Skeletal muscle satellite cell (primary cell): Measurements from ENCODE around the gene TPBG.

- CAGE, long polyA plus RNA = no peak
Observed at GRCh38 chr6:75143209-75143599, 62.6 kb downstream of the COL12A1 start.

GRCh38 chr6:75208765-75209547 lies 3.1 kb upstream of the COL12A1 start:
- CAGE, long polyA plus RNA = no peak

- CAGE, long polyA plus RNA = no peak
Observed at GRCh38 chr6:75749500-75749994, 508 bp downstream of the MYO6 start.

- CAGE, long polyA plus RNA = no peak
Observed at GRCh38 chr6:76441734-76442405, 369.4 kb upstream of the IMPG1 start.

DNA sequence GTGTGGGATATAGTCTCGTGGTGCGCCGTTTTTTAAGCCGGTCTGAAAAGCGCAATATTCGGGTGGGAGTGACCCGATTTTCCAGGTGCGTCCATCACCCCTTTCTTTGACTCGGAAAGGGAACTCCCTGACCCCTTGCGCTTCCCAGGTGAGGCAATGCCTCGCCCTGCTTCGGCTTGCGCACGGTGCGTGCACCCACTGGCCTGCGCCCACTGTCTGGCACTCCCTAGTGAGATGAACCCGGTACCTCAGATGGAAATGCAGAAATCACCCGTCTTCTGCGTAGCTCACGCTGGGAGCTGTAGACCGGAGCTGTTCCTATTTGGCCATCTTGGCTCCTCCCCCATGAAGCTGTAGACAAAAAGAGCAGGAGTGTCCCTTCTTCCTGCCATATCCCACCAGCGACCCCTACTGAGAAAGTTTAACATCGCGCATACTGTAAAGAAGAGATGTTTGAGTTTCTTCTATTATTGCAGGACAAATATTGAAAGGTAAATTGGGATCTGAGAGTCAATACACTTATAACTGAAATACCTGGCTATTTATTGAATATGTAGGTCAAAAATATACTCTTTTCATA lies 586.5 kb downstream of the HTR1B start:
- CAGE, long polyA plus RNA = no peak

GRCh38 chr6:77073020-77073304 lies 390.3 kb downstream of the HTR1B start:
- CAGE, long polyA plus RNA = no peak

DNA sequence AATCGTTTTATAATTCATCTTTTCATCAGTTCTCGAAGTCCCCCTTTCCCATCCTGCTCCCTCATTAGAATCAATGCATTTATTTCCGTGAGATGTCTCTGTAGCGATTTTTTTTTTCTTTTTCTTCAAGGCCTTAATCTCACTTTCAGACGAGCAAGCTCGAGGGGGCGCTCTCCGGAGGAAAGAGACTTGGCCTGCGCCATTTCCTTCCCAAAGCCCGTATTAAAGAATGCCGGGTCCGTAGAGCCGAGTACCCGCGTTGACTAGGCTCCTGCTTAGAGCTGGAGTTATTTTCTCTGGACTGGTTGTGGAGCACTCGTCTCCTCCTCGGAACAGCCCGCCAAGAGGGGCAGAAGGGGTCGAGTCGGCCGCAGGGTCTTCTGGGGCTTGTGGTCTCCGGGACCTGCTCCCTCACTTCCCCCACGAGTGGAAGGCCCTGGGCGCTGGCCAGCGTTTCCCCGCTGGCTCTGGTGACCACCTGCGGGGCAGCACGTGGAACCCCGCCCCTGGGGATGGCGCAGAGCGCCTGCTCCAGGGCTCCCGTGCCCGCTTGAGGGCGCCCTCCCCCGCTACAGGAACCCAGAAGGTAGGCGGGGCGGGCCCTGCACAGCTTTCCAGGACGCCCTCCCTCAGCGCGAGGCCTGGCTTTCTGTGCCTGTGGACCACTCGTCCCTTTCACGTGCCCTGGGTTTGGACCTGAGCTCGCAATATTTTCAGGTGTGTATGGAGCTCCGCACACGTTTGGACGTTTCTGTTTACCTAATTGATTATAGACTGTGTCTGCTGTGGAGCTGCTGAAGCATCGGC lies 2.6 kb upstream of the MEI4 start:
- CAGE, long polyA plus RNA = no peak

DNA sequence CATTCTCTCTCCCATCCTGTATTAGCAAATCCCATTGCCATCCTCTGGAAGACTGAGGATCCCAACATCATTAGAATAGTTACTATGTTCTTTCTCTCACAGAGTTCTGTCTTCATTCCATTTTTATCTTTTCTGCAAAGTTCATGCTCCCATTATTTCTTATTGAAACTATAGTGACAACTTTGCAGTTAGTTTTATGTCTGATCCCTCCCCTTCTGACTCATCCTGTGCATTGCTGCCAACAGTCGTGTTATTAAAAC lies 261.6 kb upstream of the IRAK1BP1 start:
- CAGE, long polyA plus RNA = no peak

DNA sequence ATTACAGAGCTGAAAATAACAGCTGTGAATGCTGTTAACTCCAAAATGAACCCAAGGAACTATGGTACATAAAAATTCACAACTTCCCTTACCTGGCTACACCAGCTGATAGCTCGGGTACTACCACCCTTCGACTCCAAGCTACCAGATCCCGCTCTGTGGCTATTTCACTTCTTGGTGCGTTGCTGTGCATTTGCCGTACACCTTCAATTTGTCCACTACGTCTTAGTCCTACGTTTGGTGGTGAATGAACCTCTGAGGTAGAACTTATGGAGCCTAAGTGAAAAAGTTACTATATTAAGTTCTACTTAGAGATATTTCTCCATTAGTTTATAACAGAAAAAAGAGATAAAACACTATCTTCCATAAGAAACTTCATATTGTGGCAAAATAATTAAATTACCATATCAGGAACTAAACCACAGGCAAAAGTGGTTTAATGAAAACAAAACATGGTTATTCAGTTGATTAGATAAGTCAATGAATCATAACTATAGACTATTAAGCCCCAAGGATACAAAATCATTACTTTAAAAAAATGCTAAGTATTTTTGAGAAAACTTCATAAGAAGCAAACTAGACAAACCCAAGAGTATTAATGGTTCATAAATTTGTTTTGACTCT lies 80.6 kb downstream of the PHIP start:
- CAGE, long polyA plus RNA = no peak

DNA sequence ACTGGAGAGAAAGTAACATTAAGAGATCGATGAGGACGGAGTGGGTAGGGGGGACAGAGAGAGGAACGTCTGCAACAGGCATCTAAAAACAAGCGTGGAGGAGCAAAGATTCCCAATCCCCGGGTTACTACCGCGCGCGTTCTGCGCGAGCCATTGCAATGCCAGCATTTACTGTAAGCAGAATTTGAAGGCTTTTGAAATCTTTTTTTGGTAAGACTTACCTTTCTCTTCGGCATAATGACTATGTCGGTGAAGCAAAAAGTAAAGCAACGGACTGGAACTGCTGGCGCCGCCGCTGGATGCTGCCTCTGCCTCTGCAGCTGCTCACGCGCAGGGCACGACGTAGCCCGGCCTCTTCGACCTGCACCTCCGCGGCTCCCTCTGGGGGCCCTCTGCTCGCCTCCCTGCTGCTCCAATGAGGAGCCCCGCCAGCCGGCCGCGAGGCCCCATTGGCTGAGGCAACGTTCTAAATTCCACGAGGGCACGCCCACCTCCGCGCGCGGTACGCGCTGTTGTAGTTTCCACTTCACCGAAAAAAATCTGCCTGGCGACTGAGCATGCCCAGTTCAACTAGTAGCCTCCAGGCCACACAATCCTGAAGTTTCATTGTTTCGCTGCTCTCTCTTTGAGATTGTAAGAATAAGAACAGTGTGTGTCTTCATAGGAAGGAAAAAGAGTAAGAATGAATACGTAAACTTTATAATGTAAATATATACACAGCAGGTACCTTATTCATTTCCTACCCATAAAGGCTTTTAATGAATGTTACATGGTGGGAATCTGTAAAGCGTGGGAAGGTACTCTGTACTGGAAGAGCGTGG lies 156.5 kb upstream of the PHIP start:
- CAGE, long polyA plus RNA = start-site peak on the minus strand centred at position 350 of the sequence, 95 bp wide, 9,492 and 8,915 reads in 2 replicates

- CAGE, long polyA plus RNA = no peak
Observed at GRCh38 chr6:79777756-79778754, 146.9 kb downstream of the SH3BGRL2 start.

- CAGE, long polyA plus RNA = no peak
Observed at GRCh38 chr6:79878111-79878810, 69.1 kb downstream of the ELOVL4 start.

DNA sequence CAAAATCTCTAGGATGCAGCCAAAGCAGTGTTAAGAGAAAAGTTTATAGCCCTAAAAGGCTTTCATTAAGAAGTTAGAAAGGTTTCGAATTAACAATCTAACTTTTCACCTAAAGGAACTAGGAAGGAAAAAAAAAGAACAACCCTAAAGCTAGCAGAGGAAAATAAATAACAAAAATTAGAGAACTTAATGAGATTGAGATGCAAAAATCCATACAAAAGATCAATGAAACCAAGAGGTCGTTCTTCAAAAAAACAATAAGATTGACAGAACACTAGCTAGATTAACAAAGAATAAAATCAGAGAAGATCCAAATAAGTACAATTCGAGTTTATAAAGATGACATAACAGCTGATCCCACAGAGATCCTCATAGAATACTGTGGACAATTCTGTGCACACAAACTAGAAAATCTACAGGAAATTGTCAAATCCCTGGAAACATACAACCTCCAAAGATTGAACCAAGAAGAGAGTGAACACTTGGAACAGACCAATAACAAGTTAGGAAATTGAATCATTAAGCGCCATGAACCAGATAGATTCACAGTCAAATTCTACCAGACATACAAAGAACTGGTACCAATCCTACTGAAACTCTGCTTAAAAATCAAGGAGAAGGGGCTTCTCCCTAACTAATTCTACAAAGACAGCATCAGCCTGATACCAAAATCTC lies 194.7 kb downstream of the BCKDHB start:
- CAGE, long polyA plus RNA = no peak

GRCh38 chr6:80389614-80390085 lies 283.2 kb downstream of the BCKDHB start:
- CAGE, long polyA plus RNA = no peak

GRCh38 chr6:81215082-81215593 lies 537.3 kb downstream of the TENT5A start:
- CAGE, long polyA plus RNA = no peak

GRCh38 chr6:81745692-81746325 lies 6.7 kb downstream of the TENT5A start:
- CAGE, long polyA plus RNA = no peak

GRCh38 chr6:81752963-81753595 lies 598 bp upstream of the TENT5A start:
- CAGE, long polyA plus RNA = no peak

- CAGE, long polyA plus RNA = no peak
Observed at GRCh38 chr6:82211197-82211772, 36.3 kb downstream of the IBTK start.

GRCh38 chr6:82363580-82363956 lies at the start of gene TPBG:
TSS of gene TPBG (plus strand) at chr6:82363817.
- CAGE, long polyA plus RNA = no peak

DNA sequence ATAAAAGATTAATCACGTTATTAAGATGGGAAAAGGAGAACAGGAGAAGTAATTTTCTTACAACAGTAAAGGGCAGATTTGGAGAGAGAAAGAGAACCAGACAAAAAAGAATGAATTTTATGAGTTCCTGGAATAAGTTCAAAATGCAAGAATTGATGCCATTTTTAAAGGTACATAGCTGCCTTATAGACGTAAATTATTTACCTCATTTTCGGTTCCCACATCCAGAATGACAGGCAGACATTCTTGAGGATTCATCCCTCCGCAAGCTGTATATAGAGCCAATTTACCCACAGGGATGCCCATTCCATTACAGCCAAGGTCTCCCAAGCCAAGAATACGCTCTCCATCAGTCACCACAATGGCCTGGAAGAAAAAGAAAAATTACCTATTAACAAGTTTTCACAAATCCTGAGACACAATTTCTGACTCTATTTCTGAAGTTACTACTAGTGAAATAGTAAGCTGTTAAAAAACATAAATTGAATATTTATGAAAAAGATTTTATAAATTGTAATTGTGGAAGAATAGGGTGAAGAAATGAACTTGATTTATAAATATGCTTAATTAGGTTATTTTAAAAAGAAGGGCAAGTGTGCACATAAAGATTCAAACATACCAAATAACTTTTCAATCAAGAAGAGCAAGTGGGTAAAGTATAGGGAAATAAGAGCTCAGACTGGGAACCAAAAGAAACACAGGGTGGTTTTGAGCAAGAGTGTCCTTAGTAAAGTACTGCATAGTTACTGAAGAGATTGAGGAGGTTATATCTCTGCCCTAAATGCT lies 84.7 kb downstream of the ME1 start:
- CAGE, long polyA plus RNA = no peak